Fallopian tube (tissue), 1 donor: ENCODE results near the genes MRPL36 and UBE2QL1.

DNA sequence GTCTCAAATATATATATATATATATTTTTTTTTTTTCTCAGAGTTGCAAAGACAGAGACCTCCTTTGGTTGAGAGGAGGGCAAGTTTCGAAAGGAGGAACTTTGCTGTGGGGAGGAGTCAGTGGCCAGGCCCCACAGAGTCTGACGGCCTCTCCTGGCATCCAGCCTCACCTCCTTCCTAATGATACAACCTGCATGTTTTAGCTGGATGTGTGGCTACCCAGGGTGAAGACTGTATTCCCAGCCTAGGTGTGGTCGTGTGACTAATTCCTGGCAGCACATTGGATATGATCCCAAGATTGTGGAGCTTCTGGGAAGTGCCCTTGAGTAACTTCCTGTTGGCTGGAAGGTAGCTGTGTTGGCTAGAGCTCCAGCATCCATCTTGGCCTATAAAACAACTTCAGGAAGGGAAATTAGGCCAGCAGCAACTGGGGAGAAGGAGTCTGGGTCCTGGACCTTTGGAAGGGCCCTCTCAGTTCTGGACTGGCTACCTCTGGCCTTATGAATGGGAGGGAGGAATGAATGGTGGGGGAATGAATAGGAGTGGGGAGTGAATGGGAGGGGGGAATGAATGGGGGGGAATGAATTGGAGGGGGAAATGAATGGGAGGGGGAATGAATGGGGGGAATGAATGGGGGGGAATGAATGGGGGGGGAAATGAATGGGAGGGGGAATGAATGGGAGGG is 19.1 kb upstream of the LPCAT1 start:
- PRO-cap: no peak

DNA sequence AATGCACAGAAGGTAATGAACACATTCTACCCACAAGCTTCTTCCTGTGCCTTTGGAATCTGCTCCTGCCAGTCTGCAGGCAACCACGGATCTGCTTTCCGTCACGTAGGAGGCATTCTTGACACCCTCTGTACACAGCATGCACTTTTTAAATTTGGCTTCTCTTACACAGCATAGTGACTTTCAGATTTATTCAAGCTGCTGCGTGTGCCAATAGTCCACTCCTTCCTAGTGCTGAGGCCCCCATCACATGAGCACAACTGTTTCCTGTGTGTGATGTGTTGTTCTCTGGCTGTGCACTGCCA is 44.9 kb upstream of the LPCAT1 start:
- PRO-cap: no peak

DNA sequence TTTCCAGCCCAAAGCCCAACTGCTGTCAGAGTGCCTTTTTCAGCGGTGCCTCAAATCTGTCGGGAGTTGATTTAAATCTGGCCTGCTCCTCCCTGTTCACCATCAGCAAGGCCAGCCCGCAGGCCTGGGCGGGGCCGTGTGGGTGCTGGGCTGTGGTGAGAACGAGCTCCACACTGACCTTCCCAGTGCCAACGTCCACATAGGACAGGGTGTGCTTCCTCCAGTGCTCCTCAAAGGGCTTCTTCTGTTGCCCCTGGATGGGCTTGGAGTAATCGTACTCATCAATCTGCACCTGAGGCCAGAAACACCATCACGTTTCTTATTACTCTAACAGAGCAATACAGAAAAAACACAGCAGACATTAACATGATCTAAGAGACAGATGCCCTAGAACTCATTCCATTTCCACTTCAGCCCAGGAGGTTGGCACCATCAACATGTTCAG is 50.3 kb upstream of the LPCAT1 start:
- PRO-cap: no peak

GRCh38 chr5:1629824-1630160 is 106.0 kb upstream of the LPCAT1 start:
- PRO-cap: no peak

- PRO-cap: no peak
These were observed 6.8 kb downstream of the MRPL36 start for GRCh38 chr5:1792668-1793326.

GRCh38 chr5:1799725-1800126 is at the start of gene MRPL36:
TSS of gene MRPL36 (minus strand) at chr5:1799837.
- PRO-cap: bidirectional peak, plus-strand start at chr5:1799981, minus-strand start at chr5:1799832

DNA sequence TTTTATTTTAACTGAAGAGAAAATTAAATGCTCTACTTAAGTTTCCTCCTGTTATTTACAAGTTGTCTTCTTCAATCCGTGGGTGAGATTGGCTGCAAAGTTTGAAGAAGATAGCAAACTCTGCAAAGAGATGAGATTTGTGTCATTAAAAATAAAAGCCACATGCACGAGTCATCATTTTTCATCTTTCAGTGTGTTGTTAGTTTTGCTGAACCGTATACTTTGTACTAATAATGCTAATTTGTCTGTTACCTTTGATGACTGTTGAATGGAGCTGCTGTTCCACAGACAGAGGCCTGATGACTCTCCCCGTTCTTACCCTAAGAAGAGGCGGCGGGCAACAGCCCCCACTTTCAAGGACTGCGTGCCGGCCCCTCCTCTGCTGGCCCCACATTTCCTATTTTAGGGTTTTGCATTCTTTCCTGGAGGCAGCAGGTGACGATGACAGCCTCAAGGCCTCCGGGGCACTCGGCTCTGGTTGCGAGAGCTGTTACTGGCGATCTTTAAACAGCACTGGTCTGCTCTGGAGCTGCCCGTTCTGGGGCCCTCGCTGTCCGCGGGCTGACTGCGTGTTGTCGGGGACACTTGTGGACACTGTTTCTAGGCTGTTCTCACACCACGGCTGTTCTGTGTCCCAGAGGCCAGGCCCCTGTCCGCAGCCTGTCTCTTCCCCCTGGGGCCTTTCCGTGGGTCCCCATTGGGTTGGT is 35.1 kb downstream of the NDUFS6 start:
- PRO-cap: no peak

- PRO-cap: no peak
These were observed 385.3 kb upstream of the IRX4 start for GRCh38 chr5:2268011-2268496.

DNA sequence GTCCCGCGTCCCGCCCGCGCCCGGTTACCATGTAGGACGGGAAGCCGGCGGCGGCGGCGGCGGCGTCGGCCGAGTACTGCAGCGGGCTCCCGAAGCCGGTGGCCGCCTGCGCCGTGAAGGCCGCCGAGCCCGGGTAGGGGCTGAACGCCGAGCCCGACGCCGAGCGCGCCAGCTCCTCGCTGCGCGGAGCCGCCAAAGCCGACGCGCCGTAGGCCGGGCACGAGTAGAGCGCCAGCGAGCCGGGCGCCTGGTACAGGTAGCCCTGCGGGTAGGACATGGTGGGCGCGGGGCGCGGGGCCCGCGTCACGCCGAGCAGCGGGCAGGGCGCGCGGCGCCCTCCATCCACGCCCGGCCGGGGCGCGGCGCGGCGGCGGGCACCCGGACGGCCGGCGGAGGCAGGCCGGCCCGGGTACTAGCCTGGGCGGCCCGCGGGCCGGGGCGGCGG is 318 bp downstream of the IRX2 start:
- PRO-cap: no peak

GRCh38 chr5:2753774-2754366 is 2.4 kb upstream of the IRX2 start:
- PRO-cap: no peak

GRCh38 chr5:3101005-3101629 is 349.6 kb upstream of the IRX2 start:
- PRO-cap: no peak

DNA sequence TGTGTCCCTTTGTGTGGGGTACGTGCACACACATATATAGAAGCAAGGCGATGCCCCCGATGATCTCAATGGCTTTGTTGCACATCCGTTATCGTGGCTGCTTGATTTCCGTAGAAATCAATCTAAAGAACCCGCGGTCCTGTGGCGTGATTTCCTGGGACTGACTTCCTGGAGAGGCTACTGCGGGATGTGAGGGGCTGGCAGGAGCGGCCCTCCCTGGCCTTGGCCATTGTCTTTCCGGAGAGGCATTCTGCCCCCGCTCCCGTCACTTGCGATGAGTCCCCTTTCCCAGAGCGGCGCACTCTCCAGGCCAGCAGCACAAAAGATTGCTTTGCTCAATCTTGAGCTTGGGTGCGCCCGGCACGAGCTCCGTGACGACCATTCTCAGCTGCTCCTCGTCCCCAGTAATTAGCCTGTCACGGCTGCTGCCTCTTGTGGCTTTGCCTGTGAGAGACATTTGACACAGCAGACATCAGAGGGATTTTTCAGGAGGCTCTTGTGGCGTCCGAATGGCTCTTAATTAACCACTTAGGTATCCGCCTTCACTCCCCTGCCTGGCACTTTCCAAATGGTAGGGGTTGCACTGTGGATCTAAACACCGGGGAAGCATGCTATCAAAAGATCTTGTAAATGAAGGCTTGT is 398.0 kb upstream of the IRX1 start:
- PRO-cap: no peak

DNA sequence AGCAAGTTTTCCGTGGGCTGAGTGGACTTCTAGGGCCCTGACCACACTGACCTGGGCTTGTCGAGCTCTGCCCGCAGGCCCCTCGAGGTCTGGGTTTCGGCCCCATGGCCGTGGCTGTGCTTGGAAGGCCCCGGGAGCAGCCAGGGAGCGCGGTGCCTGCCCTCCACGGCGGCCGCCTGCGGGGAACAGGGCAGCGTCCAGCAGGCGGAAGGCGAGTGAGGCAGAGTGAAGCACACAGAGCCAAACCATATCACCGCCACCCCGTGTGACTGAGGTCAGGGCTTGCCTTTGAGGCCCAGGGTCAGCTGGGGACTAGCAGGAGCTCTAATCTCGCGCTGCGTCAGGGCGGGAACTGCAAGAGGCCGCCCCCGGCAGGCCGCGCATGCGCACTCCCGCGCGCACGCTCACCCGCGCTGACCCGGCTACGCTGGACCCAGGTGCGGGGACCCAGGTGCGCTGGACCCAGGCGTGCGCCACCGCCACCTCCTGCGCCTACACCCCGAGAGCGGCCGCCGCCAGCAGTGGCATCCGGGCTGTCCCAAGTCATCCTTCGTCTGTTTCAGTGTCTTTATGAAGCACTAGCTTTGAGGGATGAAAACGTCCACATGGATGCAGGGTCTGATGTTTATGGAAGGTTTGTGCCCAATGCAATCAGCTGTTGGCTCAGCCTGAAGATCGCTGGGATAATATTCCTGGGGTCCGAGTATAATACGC is 59.8 kb upstream of the IRX1 start:
- PRO-cap: no peak

GRCh38 chr5:4901615-4901858 is 238.6 kb upstream of the ADAMTS16 start:
- PRO-cap: no peak

DNA sequence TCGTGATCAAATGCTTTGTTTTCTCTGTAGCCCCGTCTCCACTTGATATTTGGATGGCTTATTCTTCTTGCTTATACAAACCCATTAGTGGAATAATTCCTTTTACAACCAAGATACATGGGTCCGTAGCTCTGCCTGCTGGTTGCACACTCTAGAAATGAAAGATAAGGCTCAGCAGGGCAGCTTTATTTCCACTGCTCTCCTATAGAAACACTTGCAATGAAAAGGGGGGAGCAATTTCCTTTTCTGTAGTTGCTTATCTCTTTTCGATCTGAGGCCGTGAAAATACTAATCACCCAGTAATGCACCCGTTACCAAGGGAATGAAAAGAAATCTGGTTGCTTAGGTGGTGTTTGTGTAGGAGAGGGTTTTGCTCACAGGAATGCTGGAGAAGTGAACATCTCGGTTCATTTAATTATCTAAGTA is 131.7 kb downstream of the ADAMTS16 start:
- PRO-cap: no peak

- PRO-cap: no peak
These were observed 1.4 kb upstream of the ICE1 start for GRCh38 chr5:5420988-5421578.

DNA sequence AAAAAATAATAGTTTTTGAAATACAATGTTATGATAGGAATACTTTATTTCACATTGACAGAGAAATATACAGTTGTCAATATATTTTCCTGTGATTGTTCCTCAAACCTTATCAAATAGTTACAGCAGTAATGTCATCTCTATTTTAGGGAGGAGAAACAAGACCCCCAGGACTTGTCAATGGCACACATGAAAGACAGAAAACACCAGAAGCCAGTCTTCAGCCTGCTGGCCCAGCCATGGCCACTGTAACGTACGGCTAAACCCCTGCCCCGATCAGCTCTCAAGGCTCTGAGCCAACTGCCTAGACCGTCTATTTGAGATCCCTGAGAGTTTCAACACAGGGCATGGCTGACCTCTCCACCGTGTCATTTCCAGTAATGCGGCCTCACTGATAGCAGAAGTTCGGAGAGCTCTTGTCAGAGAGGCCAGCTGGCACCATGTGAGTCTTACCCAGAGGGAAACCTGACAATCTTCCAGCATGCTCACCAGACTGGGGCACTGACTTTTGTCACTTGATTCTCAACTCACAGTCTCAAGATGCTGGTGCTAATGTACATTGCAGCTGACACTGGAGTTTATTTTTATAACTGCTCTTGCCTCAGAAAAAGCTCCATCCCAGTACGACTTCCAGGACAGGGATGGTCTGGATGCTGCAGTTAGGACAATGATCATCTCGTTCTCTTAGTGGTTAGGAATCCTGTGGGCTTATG is 372.6 kb downstream of the ICE1 start:
- PRO-cap: no peak

DNA sequence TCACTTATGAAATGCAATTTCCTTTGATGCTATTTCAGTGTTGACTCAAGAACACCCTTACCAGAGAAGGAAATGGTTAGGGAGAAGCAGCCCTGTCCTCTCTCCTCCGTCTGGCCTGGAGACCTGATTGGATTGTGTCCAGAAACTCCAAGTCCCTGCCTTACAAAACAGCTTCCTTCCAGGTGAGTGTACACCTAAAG is 116.6 kb downstream of the MED10 start:
- PRO-cap: no peak

GRCh38 chr5:6372509-6373090 is 5.7 kb downstream of the MED10 start:
- PRO-cap: no peak

- PRO-cap: no peak
These were observed at the start of gene UBE2QL1 for GRCh38 chr5:6448333-6448997. TSS of gene UBE2QL1 (plus strand) at chr5:6448859.